Endodermal cell (in vitro differentiated cells): Measurements from ENCODE around the genes ATXN7L3B and KRR1.

GRCh38 chr12:70586554-70587121 is 50.6 kb downstream of the PTPRB start:
- PRO-cap: no peak

GRCh38 chr12:70661711-70662258 is 24.6 kb upstream of the PTPRB start:
- PRO-cap: no peak

DNA sequence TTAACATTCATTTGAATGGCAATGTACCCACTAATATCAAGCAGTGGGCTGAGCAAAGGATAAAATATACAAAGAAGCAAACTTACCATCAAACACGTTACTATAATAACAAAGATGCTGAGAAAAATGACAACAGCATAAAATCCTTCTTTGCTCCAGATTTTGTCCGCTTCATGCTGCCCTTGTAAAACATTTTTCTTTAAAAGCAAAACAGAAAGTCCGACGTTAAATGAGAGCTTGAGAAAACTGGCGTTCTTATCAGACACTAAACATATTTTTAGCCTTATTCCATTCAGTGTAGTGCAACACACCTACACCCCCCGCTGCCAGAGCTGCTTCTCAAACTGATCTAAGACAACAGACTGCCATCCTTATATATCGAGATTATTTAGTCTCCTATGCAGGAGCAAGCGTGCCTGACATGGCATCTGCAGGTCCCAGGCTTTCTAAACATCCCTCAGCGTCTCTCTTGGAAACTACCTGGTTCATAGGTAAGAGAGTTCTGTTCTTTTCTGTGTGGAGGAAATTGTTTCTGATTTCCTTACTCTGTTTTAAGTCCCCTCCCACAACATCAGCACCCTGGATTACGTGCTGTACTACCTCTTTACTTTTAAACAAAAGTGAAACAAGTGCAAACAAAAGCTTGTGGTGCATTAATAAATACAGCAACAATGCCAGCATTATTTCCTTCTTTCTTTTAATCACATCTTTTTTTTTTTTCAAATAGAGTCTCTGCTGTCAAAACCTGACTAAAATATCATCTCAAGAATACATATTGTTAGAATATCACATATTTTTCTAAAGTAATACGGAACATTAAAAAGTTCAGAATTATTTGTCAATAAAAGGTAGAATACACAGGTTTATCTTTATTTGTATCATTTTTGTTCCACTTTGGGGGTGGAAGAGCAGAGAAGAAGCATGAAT is 117.1 kb upstream of the PTPRB start:
- PRO-cap: no peak

- PRO-cap: no peak
Observed at GRCh38 chr12:71159745-71160341, 2.0 kb upstream of the TSPAN8 start.

DNA sequence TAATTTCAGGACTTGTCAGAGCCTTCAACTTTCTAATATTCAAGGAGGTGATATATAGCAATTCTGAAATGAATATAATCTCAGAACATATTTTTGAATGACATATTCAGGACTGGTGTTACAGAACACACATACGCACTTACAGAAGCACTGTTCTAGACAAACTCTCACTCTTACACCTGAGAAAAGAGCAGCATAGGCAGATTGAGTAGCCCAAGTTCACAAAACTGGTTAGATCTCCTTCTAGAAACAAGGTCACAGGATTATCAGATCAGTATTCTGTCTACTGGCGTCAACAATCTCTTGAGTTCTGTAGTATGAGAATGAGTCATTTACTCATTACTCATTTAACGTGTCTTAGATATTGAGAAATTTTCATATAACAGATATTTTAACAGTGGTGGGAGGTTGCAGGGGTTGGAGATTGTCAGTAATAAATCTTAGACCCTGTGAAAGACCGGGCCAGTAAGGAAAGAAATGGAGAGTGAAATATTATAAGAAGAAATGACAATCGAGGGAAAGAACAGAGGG is 2.8 kb upstream of the TSPAN8 start:
- PRO-cap: no peak

- PRO-cap: no peak
Observed at GRCh38 chr12:71376617-71377393, 62.8 kb upstream of the LGR5 start.

GRCh38 chr12:71626743-71627175 is 36.9 kb downstream of the ZFC3H1 start:
- PRO-cap: no peak

- PRO-cap: no peak
Observed at GRCh38 chr12:71651981-71653239, 11.2 kb downstream of the ZFC3H1 start.

DNA sequence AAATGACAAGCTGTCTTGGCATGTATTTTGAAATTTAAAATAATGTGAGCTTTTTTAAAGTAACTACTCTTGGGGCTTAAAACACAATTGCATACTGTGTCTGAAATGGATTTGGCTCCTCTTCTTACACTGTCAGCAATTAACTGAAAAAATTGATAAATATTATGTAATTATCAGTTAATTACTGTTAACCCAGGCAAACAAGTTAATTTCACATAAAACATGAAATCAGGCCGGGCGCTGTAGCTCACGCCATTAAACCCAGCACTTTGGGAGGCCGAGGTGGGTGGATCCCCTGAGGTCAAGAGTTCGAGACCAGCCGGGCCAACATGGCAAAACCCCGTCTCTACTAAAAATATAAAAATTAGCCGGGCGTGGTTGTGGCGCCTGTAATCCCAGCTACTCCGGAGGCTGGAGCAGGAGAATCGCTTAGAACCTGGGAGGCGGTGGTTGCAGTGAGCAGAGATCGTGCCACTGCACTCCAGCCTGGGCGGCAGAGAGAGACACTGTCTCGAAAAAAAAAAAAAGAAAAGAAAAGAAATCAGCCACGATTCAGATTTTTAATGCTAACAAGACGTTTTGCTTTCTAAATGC is 563 bp upstream of the TMEM19 start:
- PRO-cap: unidirectional peak, plus-strand start at position 419 of the sequence

GRCh38 chr12:71788635-71789368 is 34.1 kb downstream of the RAB21 start:
- PRO-cap: no peak

GRCh38 chr12:71904108-71904948 is 34.3 kb upstream of the TPH2 start:
- PRO-cap: no peak

DNA sequence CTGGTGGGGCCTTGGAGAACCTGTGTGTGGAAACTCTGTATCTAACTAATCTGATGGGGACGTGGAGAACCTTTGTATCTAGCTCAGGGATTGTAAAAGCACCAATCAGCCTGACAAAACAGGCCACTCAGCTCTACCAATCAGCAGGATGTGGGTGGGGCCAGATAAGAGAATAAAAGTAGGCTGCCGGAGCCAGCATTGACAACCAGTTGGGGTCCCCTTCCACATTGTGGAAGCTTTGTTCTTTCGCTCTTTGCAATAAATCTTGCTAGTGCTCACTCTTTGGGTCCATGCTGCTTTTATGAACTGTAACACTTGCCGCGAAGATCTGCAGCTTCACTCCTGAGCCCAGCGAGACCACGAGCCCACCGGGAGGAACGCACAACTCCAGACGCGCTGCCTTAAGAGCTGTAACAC is 86.3 kb upstream of the TRHDE start:
- PRO-cap: no peak

DNA sequence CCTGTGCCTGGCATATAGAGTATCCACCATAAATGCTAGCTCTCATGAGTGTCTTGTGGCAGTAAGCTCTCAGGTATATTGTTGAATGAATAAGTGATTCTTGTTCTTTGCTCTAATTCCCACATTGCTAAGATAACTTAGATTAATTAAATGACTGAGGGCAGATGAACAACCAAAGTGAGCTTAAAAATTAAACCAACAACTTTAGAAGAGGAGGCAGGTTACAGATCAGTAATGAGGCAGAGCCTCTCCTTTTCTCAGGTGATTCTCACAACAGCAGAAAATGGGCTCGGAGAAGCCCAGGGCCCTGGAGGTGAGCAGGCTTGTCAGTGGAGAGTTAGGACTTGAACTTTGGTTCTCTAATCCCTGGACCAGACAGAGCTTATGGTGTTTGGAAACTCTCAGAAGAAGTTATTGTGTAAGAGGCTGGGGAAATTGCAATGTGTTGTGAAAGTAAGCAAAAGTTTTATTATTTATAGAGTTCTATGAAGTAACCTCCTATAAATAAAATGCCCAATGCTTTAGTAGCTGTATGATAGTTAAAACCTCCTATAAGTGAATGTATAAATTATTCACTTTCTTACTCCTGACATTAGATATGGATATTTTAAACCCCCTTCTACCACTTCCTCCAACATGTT is 2.8 kb downstream of the TRHDE start:
- PRO-cap: no peak

GRCh38 chr12:74537597-74538537 is at the start of gene ATXN7L3B:
Gene ATXN7L3B (plus strand): TSS chr12:74537835.
- PRO-cap: bidirectional peak, plus-strand start at chr12:74537855, minus-strand start at chr12:74537763; bidirectional peak, plus-strand start at chr12:74538293, minus-strand start at chr12:74538271; bidirectional peak, plus-strand start at chr12:74538348, minus-strand start at chr12:74538361

GRCh38 chr12:74540796-74541472 is 3.3 kb downstream of the ATXN7L3B start:
- PRO-cap: no peak

GRCh38 chr12:75510806-75511997 is at the start of gene KRR1:
Gene KRR1 (minus strand): TSS chr12:75511609.
- PRO-cap: bidirectional peak, plus-strand start at chr12:75511179, minus-strand start at chr12:75511125; bidirectional peak, plus-strand start at chr12:75511872, minus-strand start at chr12:75511633

GRCh38 chr12:75660224-75660408 is 148.7 kb upstream of the KRR1 start:
- PRO-cap: no peak

GRCh38 chr12:75779642-75780000 is 268.2 kb upstream of the KRR1 start:
- PRO-cap: no peak

- PRO-cap: no peak
Observed at GRCh38 chr12:75977549-75978663, 106.6 kb downstream of the NAP1L1 start.

DNA sequence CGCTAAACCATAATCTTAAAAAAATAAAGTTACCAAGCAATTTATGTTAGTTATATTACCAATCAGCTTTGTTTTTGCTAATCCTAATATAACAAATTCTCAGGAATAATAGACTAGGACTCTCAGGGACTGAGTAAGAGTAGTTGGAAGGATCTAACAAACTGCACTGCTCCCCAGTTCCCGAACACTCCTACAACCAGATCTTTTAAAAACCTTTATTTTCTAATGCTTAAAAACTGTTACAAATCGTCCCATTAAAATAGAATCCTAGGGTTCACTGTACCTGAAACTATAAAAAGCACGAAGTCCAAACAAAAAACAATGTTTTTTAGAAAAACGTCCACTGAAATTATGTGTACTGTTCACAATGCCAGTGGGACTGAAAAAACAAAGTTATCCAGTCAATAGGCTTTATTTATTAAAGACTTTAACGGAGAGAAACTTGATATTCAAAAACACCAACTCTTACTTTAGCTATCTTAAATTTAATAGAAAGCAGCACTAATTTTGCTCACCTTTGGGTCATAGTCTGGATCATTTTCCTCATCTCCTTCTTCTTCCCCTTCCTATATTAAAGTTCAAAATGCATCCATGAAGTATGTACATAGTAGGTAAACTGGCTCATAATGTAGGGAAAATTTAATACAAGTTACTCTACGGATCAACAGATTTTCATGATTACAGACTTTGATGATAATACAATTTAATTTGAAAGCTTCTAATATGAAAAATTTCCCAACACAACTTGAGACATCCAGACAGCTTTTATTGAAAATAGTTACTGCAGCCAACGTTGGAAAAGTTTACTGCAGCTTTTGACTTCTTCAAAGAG is 35.6 kb downstream of the NAP1L1 start:
- PRO-cap: no peak